Prostate gland (tissue), 2 donors: ENCODE measurements around the genes PIM1 and ZFAND3.

- PRO-cap: no peak
- RAMPAGE, long total RNA, 2 experiments: no peak in any of the 2 experiments
Measured at GRCh38 chr6:37033206-37033816, 27.9 kb downstream of the FGD2 start.

GRCh38 chr6:37044613-37044967, 39.1 kb downstream of the FGD2 start:
- PRO-cap: no peak
- RAMPAGE, long total RNA, 2 experiments: start-site peak on the plus strand in 1 of 2 experiments, at chr6:37044831-37044853 at its widest, 27 reads per replicate

DNA sequence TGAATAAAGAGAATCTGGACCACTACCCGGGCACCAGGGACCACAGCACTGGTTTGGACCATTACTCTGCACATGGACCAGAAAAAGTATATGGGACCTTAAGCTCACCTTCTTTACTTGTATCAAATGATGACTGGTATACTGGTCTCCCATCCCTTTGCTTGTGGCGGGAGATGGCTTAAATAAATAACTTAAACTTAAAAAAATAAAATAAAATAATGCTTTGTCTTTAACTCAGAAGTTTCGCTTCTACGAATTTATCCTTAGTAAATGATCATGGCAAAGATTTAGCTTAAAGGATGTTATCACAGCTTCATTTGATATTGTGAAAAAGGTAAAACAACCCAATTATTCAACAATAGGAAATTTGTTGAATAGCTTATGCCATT, 39.7 kb downstream of the FGD2 start:
- PRO-cap: no peak
- RAMPAGE, long total RNA, 2 experiments: no peak in any of the 2 experiments

GRCh38 chr6:37102050-37103181, 67.5 kb upstream of the PIM1 start:
- PRO-cap: bidirectional peak, plus-strand start at chr6:37102880, minus-strand start at chr6:37102799
- RAMPAGE, long total RNA, 2 experiments: no peak in any of the 2 experiments

- PRO-cap: no peak
- RAMPAGE, long total RNA, 2 experiments: no peak in any of the 2 experiments
Measured at GRCh38 chr6:37136089-37136749, 33.7 kb upstream of the PIM1 start.

DNA sequence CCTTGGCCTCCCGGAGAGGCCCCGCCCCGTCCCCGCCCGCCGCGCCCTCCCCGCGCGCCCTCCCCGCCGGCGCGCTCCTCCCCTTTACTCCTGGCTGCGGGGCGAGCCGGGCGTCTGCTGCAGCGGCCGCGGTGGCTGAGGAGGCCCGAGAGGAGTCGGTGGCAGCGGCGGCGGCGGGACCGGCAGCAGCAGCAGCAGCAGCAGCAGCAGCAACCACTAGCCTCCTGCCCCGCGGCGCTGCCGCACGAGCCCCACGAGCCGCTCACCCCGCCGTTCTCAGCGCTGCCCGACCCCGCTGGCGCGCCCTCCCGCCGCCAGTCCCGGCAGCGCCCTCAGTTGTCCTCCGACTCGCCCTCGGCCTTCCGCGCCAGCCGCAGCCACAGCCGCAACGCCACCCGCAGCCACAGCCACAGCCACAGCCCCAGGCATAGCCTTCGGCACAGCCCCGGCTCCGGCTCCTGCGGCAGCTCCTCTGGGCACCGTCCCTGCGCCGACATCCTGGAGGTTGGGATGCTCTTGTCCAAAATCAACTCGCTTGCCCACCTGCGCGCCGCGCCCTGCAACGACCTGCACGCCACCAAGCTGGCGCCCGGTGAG, at the start of gene PIM1:
Gene PIM1 (plus strand): TSS at position 87 of the 597 bp plus-strand sequence.
- PRO-cap: bidirectional peak, plus-strand start at position 87 of the sequence, minus-strand start outside the sequence
- RAMPAGE, long total RNA, 2 experiments: no peak in any of the 2 experiments

- PRO-cap: no peak
- RAMPAGE, long total RNA, 2 experiments: no peak in any of the 2 experiments
Measured at GRCh38 chr6:37239950-37240767, 17.4 kb upstream of the TBC1D22B start.

GRCh38 chr6:37435468-37435918, 2.5 kb downstream of the CMTR1 start:
- PRO-cap: no peak
- RAMPAGE, long total RNA, 2 experiments: no peak in any of the 2 experiments

DNA sequence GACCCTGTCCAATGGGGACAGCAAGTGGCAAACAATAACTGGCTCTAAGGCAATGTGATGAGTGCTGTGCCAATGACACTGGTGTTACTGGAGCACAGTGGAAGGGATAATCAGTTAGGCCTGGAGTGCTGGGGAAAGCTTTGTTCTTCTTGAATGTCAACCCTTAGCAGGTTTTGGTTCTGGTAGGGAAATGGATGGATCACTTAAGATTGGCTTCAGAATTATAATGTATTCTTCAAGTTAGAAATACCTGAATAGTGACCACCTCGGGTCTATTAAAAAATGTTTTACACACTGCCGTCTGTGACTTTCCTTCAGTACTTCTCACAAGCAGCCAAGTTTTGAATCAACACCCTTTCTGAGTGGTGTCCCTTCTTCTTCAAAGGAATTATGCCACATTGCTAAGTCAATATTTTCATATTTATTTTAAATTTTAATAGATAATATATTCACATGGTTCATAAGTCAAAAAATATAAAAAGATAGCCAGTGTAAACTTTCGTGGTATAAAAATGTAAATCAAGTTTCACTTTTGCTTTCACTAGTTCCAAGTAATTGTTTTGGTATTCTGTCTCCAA, 9.6 kb downstream of the CMTR1 start:
- PRO-cap: no peak
- RAMPAGE, long total RNA, 2 experiments: no peak in any of the 2 experiments

DNA sequence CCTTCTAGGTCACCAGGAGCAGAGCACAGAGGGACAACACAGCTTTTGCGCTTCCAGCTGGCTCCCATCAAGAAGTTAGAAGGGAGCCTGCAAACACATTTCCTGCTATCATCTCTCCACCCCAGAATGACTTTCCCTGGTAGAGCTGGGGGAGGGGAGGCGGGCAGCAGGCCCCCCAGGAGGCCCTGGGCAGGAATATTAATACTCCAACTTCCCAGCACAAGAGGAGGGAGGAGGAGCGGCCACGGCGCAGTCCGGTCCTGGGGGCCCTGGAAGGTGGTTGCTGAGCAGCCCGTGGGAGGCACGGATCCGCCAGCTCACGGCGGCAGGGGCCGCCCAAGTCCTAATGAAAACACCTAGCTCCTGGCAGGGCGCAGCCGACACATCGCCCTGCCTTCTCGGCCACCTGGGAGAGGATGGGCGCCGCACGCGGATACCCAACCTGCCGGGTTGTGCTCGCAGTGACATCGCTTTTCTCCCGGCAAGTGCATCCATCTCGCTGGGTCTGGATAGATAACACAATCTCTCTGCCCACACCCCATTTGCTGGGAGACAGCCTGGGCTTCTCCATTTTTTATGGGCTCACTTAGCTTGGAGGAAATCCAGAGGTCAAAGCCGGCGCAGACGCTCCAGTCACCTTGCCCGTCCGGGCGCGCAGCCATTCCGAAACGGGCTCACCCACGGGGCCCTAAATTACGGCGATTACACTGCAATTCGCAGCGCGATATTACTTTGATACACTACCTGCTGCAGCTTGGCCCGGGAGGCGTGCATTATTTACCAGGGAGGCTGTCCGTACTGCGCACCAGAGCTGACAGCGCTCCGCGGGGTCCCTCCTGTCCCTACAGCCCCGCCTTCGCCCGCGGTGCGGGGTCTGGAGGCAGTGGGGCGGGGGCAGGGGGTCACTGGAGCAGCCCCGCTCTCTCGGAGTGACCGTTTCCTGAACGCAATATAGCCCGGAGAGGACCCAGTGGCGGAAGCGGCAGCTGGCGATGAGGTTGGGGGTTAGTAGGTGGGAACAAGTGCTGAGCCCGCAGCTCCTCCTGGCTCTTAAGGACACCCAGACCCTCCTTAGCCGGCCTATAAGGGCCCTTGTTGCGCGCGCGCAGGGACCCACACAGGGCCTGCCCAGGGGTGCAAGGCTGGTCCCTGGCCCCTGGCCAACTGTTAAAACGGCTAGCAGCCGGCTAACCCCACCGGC, 36.2 kb upstream of the CCDC167 start:
- PRO-cap: no peak
- RAMPAGE, long total RNA, 2 experiments: no peak in any of the 2 experiments

DNA sequence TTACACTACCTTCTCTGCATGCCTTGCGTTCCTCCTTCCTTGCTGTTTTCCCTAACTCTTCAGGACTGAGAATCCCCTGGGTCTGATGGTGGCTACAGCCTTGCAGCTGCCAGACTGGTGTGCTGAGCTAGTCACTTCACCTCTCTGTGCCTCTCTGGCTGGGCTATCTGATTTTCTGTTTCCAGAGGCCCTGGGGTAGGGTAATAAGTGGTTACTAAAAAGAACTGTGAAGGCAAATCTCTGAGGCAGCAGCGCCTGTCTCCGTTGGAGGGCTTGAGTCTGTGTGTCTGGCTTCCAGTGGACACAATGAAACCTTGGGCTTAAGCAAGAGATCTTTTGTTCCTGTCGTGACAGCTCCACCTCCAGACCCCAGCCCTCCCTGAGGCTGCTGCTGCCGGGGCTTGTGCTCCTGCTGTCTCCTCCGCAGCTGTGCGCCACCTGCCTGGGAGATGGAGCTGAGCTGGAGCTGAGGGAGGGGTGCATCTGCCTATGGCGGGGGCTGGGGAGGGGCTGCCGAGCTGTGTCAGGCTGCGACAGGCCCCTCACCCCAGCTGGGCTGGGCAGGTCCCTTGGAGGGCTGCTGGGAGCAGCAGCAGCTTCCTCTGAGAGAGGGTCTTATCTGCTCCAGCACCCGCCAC, 65.8 kb upstream of the CCDC167 start:
- PRO-cap: no peak
- RAMPAGE, long total RNA, 2 experiments: no peak in any of the 2 experiments

GRCh38 chr6:37819277-37820148, at the start of gene ZFAND3:
Gene ZFAND3, plus strand, starts transcription at chr6:37819727.
- PRO-cap: bidirectional peak, plus-strand start at chr6:37819472, minus-strand start at chr6:37819343; bidirectional peak, plus-strand start at chr6:37819733, minus-strand start at chr6:37819639
- RAMPAGE, long total RNA, 2 experiments: start-site peak on the plus strand in 1 of 2 experiments, at chr6:37819935-37819950 at its widest, 28 reads per replicate

DNA sequence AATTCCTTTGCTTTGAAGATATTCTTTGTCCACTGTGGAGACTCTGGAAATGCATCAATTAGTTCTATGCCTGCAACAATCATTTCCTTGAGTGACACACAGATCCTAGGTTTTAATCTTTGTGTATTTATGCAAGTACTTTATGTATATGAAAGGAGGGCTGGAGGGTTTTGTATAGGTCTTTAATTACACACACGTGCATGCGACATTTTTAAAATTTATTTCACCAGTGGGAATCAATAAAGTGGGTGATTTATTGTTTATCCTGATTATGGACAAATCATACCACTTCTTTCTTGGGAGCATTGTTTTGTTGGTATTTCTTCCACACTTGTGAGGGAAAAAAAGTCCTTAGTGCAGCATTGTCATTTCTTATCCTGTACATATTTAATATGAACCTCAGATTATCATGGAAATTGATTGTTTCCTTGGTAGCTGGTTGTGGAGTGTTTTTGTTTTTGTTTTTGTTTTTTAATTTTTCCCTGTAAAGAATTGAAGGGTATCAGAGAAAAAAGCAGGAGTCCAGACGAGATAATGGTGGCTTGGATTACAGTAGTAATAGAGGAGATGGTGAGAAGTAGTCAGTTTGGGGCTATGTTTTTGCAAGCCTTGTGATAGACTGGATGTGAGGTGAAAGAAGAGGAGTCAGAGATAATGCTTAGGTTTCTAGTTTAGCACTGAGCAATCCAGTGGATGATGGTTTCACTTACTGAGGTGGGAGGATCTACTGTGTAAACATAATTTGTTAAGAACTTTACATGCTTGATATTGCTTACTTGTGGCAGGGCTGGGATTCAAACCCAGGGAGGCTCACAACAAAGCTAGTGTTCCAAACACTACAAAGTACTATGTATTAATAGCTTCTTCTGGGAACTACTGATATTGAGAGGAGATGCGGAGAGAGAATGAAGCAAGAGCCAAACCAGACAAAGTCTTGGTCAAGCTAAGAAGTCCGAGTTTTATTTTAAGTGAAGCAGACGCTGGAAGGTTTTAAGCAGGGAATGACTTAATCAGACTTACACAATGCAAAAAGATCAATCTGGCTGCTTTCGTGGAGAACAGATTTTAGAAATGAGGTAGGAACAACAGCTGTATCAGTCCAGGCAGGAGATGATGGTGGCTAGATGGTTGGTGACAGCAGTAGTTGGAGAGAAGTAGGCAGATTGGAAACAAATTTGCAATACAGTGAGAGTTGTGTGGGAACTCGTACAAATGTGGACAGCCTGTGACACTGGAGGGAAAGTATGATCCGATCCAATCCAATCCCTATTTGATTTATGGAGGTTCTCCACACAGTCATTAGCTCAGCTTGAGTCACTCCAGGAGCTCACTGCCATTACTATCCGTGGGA, 57.9 kb downstream of the ZFAND3 start:
- PRO-cap: no peak
- RAMPAGE, long total RNA, 2 experiments: no peak in any of the 2 experiments

GRCh38 chr6:37997305-37997938, 177.9 kb downstream of the ZFAND3 start:
- PRO-cap: no peak
- RAMPAGE, long total RNA, 2 experiments: no peak in any of the 2 experiments

GRCh38 chr6:38093420-38094168, 274.1 kb downstream of the ZFAND3 start:
- PRO-cap: no peak
- RAMPAGE, long total RNA, 2 experiments: no peak in any of the 2 experiments

DNA sequence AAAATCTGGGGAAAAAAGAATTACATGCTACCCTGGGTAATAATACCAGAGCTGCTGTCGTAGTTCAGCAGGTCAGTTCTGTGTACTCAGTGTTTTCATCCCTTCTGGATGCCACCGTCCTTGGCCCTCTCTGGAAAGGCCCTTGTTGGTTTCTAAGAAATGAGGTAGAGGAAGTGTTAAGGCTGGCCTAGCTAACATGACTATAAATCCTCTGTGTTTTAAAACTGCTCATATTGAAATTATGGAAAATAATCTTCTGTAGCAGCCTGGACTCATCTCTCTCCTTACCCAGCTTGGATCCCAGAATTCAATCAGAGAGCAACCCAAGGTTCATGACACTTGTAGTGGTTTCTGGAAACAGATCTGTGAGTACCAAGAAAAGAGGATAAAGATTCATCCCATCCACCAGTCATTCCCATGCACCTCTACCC, 328.8 kb downstream of the ZFAND3 start:
- PRO-cap: no peak
- RAMPAGE, long total RNA, 2 experiments: no peak in any of the 2 experiments

GRCh38 chr6:38169747-38170855, 350.6 kb downstream of the ZFAND3 start:
- PRO-cap: no peak
- RAMPAGE, long total RNA, 2 experiments: no peak in any of the 2 experiments

GRCh38 chr6:38357788-38358533, 281.8 kb downstream of the BTBD9 start:
- PRO-cap: no peak
- RAMPAGE, long total RNA, 2 experiments: no peak in any of the 2 experiments

- PRO-cap: no peak
- RAMPAGE, long total RNA, 2 experiments: no peak in any of the 2 experiments
Measured at GRCh38 chr6:38431447-38431849, 208.3 kb downstream of the BTBD9 start.

GRCh38 chr6:38974962-38975281, 73.7 kb upstream of the GLP1R start:
- PRO-cap: no peak
- RAMPAGE, long total RNA, 2 experiments: no peak in any of the 2 experiments